SK-N-SH (cell line): ENCODE measurements around a stretch of chr22.

GRCh38 chr22:39174655-39175233 lies 22.3 kb upstream of the CBX7 start:
- RRBS: 7% methylated on average over 5 of the region's 17 CpGs
CAGE:
- cytosol, long polyA plus RNA: no peak
- long polyA plus RNA: no peak
- nucleus, long polyA plus RNA: no peak

DNA sequence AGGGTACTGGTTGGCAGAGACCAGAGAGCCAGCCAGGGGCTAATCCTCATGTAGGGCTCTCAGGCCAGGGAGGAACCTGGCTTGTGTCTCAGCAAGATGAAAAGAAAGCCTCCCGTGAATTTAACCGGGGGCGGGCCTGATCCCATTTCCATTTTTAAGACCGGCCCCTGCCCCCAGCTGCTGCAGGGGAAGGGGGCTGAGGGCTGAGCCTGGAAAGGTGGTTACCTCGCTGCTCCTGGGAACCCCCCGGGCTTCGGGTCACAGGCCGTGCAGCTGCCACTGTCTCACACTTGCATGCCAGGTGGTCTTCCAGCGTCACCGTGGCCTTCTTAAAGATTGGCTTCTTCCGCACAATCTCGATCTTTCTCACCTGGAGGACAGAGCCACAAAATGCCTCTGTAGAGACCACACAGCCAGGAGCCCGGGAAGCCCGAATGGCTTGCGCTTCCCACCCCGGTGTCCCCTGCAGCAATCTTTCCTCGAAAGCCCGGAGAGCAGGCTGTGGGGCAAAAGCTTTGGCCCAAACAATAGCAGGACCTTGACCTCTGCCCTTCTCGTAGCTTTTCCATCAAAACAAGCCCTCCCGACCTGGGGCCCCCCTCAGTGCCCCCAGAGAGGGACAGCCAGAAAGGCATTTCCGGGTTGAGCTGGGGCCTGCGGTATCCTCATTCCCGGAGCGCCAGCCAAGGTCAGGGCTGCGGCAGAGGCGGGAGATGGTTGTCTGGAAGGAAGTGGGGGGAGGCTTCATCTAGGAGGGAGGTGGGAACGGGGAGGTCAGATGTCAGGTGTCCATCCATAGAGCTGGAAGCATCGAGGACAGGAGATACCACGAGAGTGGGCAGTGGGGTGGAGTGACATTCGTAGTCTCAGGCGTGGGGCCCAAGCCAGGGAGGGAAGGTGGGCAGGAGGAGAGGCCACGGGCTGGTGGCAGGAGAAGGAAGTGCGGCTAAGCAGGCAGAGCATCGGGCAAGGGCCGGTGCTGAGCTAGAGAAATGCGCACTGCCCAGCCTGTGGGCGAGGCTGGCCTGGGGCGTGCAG lies 14.6 kb downstream of the PDGFB start:
- RRBS: 63% methylated on average over 3 of the region's 38 CpGs
CAGE:
- cytosol, long polyA plus RNA: no peak
- long polyA plus RNA: no peak
- nucleus, long polyA plus RNA: no peak

DNA sequence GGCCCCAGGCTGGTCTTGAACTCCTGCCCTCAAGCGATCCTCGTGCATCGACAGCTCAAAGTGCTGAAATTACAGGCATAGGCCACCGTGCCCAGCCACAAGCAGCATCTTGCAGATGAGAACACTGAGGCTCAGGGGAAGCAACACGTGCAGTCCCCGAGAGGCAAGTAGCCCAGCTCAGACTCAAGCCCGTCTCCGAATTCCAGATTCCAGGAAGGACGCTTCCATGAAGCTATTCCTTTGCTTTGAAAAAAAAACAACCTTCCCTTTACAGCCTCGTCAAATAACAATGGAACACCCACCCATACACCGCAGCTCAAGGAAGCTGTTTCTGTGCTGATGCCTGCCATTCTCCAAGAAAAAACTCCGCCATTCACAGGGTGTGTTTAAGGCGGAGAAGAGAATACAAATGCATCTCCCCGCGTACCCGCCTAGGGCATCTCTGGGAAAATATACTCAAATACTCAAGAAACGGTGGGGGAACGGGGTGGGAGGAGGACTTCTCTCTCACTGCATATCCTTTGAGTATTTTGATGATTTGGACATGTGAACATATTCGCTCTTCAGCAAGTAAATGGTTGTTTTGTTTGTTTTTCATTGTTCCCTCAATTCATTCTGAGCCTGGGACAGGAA lies 34.7 kb upstream of the PDGFB start:
- RRBS: no CpG with 5 or more reads among the region's 19 CpGs
CAGE:
- cytosol, long polyA plus RNA: no peak
- long polyA plus RNA: no peak
- nucleus, long polyA plus RNA: no peak

DNA sequence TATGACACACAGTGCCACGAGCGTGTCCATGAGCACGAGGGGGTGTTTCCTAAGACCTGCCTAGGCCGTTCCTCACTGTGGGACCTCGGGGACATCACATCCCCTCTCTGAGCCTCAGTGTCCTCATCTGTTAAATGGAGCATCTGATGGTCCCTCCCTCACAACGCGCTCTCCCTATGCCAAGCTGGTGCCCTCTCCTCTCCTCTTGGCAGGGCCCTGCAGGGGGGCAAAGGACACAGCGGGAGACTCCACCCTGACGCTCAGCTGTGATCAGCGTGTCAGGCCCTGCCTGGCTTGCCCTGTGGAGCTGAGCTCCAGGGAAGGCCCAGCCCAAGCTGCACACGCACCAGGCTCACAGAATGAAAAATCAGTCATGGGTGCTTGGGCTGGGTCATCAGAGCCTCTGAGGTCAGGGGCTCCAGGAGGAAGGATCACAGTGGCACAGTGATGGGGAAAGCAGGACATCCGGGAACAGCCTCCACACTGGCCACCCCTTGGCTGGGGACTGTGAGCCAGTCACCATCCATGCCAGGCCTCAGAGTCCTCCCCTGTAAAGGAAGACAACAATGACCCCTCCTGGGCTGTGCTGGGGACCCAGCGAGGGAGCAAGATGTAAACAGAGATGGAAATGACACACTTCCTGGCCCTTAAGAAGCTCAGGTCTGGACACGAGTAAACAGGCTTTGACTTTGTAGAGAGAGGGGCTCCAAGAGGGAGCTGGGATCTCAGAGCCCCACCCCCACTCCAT lies 36.7 kb downstream of the RPL3 start:
- RRBS: no CpG with 5 or more reads among the region's 14 CpGs
CAGE:
- cytosol, long polyA plus RNA: no peak
- long polyA plus RNA: no peak
- nucleus, long polyA plus RNA: no peak

DNA sequence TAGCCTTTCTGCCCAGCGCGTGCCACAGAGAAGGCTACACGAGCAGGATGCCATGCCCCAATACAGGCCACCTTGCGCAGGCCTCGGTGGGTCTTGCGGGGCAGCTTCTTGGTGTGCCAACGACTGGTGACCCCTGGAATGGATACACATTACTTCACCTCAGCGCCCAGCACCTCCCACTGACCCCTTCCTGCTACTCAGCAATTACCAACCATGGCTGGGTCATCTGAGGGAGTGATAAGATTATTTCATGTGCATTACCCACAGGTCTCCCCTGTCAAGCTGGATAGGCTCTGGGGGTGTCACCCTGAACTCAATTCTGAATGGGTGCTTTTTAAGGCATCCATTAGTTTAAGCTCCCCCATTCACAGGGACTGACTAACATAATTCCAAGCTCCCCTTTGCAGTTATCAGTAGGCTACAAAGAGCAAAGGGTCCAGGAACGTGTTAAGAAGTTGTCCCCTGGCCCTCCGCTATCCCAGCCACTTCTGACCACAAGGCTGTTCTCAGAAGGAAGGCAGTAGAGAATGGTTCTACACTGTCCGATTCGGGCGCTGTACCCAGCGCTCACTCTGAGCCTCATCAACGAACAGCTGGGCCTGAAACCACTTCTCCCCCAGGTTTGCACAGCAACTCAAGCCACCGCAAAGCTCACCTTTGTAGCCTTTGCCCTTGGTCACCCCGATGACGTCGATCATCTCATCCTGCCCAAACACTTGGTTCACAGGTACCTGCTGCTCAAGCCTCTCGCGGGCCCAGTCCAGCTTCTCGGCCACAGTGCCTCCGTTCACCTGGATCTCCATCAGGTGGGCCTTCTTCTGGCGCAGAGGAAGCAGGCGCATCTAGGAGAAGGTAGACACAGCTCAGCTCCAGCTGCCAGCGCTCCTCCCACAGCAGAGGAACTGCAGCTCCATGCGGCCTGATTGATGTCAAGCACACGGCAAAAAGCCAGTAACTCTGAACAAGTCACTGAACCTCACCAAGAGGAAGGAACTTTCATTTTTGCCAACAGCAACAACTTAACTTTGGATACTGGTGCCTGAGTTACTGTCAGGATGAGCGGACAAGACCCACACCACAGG lies 4.4 kb downstream of the RPL3 start:
- RRBS: no CpG with 5 or more reads among the region's 29 CpGs
CAGE:
- cytosol, long polyA plus RNA: no peak
- long polyA plus RNA: no peak
- nucleus, long polyA plus RNA: no peak

GRCh38 chr22:39401113-39401600 lies 1.6 kb downstream of the TAB1 start:
- RRBS: no CpG with 5 or more reads among the region's 6 CpGs
CAGE:
- cytosol, long polyA plus RNA: no peak
- long polyA plus RNA: no peak
- nucleus, long polyA plus RNA: no peak

GRCh38 chr22:39414204-39414921 lies 14.8 kb downstream of the TAB1 start:
- RRBS: no CpG with 5 or more reads among the region's 11 CpGs
CAGE:
- cytosol, long polyA plus RNA: no peak
- long polyA plus RNA: no peak
- nucleus, long polyA plus RNA: no peak

GRCh38 chr22:39463889-39464356 lies 7.1 kb downstream of the MGAT3 start:
- RRBS: no CpG with 5 or more reads among the region's 9 CpGs
CAGE:
- cytosol, long polyA plus RNA: no peak
- long polyA plus RNA: no peak
- nucleus, long polyA plus RNA: no peak

GRCh38 chr22:39520936-39521393 lies 603 bp downstream of the ATF4 start:
- RRBS: 2% methylated on average over 2 of the region's 34 CpGs
CAGE:
- cytosol, long polyA plus RNA: no peak
- long polyA plus RNA: no peak
- nucleus, long polyA plus RNA: start-site peak on the plus strand at chr22:39521065-39521225, 55 and 56 reads in 2 replicates

- RRBS: no CpG with 5 or more reads among the region's 12 CpGs
CAGE:
- cytosol, long polyA plus RNA: no peak
- long polyA plus RNA: no peak
- nucleus, long polyA plus RNA: no peak
These were observed 64.0 kb downstream of the CACNA1I start for GRCh38 chr22:39634335-39635135.

DNA sequence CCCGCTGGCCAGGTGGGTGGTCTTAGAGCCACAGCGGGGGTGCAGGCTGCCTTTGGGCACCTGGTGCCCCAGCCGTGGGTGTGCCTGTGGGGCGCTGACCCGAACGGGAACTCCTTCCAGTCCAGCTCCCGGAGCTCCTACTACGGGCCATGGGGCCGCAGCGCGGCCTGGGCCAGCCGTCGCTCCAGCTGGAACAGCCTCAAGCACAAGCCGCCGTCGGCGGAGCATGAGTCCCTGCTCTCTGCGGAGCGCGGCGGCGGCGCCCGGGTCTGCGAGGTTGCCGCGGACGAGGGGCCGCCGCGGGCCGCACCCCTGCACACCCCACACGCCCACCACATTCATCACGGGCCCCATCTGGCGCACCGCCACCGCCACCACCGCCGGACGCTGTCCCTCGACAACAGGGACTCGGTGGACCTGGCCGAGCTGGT lies 91.3 kb downstream of the CACNA1I start:
- RRBS: 78% methylated on average over 5 of the region's 43 CpGs
CAGE:
- cytosol, long polyA plus RNA: no peak
- long polyA plus RNA: no peak
- nucleus, long polyA plus RNA: no peak

GRCh38 chr22:39663692-39664132 lies 93.2 kb downstream of the CACNA1I start:
- RRBS: 85% methylated on average over 4 of the region's 22 CpGs
CAGE:
- cytosol, long polyA plus RNA: no peak
- long polyA plus RNA: no peak
- nucleus, long polyA plus RNA: no peak

- RRBS: no CpG with 5 or more reads among the region's 17 CpGs
CAGE:
- cytosol, long polyA plus RNA: start-site peak on the plus strand at chr22:39875295-39875310, 37 and 53 reads in 2 replicates
- long polyA plus RNA: no peak
- nucleus, long polyA plus RNA: no peak
These were observed 18.6 kb downstream of the ENTHD1 start for GRCh38 chr22:39874916-39875361.

DNA sequence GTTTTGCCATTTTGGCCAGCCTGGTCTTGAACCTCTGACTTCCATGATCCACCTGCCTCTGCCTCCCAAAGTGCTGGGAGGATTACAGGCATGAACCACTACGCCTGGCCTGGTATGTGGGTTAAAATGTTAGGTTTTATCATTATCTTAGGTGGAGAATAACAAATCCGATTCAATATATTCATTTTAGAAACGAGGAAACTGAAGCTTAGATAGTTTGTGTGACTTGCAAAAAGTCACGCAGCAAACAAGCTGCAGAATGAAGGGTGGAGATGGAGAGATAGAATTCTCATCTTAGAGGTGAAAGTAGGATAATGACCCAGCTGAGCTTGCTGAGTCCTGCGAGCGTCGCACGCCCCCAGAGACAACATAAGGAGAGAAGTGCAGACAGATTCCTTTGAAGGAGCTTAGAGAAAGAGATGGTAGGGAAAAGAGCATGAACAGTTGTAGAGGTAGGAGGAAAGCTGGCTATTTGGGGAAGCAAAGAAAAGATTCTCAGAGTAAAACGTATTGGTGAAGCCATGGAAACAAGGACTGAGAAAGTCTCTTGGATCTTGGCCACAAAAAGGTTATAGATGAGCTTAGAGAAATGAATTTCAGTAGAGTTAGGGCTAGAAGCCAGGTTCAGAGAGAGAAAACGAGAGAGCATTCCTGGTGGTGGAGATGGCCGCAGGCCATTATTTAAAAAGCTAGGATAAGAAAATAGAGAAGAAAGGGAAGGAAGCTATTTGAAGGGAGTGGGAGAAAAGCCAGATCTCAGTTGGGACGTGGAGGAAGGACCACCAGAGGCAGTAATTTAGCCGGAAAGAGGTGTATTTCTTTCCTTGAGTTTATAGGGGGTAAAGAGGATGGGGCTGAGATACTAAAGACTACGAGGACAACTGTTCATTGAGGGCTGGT lies 44.8 kb downstream of the FAM83F start:
- RRBS: no CpG with 5 or more reads among the region's 14 CpGs
CAGE:
- cytosol, long polyA plus RNA: no peak
- long polyA plus RNA: no peak
- nucleus, long polyA plus RNA: no peak

- RRBS: 1% methylated on average over 13 of the region's 62 CpGs
CAGE:
- cytosol, long polyA plus RNA: no peak
- long polyA plus RNA: no peak
- nucleus, long polyA plus RNA: no peak
These were observed 49.7 kb downstream of the FAM83F start for GRCh38 chr22:40044247-40045074.

- RRBS: no CpG with 5 or more reads among the region's 9 CpGs
CAGE:
- cytosol, long polyA plus RNA: no peak
- long polyA plus RNA: no peak
- nucleus, long polyA plus RNA: no peak
These were observed 51.3 kb downstream of the FAM83F start for GRCh38 chr22:40046019-40046511.

DNA sequence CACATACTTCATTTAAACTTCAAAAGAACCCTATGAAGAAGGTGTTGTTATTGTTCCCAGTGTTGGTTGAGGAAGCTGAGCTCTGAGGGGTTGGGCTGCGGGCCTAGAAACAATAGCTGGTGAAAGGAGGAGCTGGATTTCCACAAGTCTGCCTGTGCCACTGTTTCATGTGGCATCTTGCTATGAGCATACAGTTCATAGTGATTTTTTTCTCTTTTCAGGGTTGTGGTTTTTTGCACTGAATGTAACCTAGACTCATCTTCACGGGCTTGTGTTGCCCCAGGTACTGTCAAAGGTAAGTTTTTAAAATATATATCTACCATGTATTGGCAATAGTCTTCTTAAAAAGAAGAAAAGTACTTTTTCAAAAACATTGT lies 60.9 kb upstream of the TNRC6B start:
- RRBS: no CpG with 5 or more reads among the region's 2 CpGs
CAGE:
- cytosol, long polyA plus RNA: no peak
- long polyA plus RNA: no peak
- nucleus, long polyA plus RNA: no peak

DNA sequence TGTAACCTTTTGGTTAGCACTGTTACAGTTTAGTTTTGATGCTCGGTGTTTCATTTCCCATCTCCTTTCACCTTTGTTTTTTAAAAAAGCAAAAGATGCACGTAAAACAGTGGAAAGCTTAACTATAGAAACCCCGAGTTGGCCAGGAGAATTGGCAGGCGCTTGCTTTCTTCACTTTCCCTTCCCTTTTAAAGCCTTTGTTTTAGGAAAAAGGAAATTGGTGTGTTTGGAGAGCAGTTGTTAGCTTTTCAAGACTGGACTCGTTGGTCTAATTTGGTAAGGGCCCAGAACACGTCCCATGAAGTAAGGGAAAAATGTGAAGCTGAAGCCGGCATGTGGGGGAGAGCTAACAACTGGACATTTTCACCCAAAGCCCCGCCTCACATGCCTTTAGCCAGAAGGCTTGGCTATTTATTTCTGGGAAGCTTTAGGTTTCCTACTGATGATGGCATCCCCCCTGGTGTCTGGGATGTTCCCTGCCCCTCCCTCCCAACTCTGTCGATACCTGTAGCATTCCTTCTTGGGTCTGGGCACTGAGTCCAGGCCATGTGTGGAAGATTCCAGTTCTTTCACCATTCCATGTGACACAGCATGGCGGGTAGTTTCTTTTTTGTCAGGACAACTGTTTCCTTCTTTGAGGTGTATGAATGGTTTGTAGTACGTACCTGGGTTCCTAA lies 43.0 kb downstream of the TNRC6B start:
- RRBS: no CpG with 5 or more reads among the region's 11 CpGs
CAGE:
- cytosol, long polyA plus RNA: no peak
- long polyA plus RNA: no peak
- nucleus, long polyA plus RNA: no peak

DNA sequence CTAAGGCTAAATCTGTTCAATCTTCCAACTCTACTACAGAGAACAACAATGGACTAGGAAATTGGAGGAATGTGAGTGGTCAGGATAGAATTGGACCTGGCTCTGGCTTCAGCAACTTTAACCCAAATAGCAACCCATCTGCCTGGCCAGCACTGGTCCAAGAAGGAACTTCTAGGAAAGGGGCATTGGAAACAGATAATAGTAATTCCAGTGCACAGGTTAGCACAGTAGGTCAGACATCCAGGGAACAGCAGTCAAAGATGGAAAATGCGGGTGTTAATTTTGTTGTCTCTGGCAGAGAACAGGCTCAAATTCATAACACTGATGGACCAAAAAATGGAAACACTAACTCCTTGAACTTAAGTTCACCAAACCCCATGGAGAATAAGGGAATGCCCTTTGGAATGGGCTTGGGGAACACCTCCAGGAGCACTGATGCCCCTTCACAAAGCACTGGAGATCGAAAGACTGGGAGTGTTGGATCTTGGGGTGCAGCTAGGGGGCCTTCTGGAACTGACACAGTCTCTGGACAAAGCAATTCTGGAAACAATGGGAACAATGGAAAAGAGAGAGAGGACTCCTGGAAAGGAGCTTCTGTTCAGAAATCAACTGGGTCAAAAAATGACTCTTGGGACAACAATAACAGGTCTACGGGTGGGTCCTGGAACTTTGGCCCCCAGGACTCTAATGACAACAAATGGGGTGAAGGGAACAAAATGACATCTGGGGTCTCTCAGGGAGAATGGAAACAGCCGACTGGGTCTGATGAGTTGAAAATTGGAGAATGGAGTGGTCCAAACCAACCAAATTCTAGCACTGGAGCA lies 81.1 kb upstream of the ADSL start:
- RRBS: no CpG with 5 or more reads among the region's 4 CpGs
CAGE:
- cytosol, long polyA plus RNA: no peak
- long polyA plus RNA: no peak
- nucleus, long polyA plus RNA: no peak

- RRBS: no CpG with 5 or more reads among the region's 18 CpGs
CAGE:
- cytosol, long polyA plus RNA: no peak
- long polyA plus RNA: no peak
- nucleus, long polyA plus RNA: no peak
These were observed 21.7 kb upstream of the ADSL start for GRCh38 chr22:40324447-40325182.